ENCODE data around the genes C1orf141 and SERBP1.

GRCh38 chr1:66395669-66395967, 138.3 kb upstream of the SGIP1 start:
- RRBS = no CpG with 5 or more reads among the region's 2 CpGs
CAGE:
- cytosol, long polyA plus RNA = no peak
- long polyA plus RNA = no peak
- nucleus, long polyA plus RNA = no peak

DNA sequence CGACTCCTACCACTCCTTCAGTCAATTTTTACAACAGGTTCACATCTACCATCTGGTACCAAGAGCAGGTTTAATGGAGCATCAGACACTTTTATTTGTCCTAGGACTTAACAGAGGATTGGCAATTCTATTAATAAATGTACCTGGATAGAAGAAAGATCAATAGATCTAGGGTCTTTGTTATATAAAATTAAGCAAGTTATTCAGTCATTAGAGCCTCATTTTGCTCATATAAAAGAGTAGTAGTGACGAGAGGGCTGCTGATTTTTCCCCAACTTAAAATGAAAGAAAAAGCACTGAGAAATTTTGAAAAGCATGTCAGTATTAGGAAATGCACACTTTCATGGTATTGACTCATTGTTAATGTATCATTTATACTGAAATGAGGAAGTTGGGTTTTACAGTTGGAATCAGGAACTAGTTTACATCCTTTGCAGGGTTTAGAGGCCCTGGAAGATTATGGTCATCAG, 95.1 kb upstream of the SGIP1 start:
- RRBS = no CpG with 5 or more reads among the region's 2 CpGs
CAGE:
- cytosol, long polyA plus RNA = no peak
- long polyA plus RNA = no peak
- nucleus, long polyA plus RNA = no peak

DNA sequence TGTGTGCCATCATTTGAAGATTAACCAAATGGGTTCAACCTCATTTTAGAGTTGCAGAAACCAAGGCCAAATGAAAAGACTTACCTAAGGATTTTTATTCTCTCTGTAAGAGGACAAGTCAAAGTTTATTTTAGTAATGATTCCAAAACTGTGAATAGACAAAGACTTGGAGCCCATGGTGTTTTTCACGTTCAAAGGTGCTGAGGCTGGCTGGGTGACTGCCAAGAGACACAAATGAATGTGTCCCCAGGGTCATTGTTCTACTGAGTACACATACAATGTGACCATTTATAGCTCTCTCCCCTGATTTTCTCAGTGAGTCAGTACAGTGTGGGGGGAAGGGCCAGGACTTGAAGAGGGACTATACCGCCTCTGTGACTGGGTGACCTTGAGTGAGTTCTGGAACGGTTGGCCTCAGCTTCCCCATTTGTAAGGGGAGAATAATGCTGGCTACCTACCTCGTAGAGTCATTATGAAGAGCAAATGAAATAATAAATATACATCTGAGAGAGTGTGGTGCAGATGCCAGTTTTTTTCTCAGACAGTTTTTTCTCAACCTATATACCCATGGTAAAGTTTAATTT, 9.5 kb downstream of the SGIP1 start:
- RRBS = no CpG with 5 or more reads among the region's 4 CpGs
CAGE:
- cytosol, long polyA plus RNA = no peak
- long polyA plus RNA = no peak
- nucleus, long polyA plus RNA = no peak

DNA sequence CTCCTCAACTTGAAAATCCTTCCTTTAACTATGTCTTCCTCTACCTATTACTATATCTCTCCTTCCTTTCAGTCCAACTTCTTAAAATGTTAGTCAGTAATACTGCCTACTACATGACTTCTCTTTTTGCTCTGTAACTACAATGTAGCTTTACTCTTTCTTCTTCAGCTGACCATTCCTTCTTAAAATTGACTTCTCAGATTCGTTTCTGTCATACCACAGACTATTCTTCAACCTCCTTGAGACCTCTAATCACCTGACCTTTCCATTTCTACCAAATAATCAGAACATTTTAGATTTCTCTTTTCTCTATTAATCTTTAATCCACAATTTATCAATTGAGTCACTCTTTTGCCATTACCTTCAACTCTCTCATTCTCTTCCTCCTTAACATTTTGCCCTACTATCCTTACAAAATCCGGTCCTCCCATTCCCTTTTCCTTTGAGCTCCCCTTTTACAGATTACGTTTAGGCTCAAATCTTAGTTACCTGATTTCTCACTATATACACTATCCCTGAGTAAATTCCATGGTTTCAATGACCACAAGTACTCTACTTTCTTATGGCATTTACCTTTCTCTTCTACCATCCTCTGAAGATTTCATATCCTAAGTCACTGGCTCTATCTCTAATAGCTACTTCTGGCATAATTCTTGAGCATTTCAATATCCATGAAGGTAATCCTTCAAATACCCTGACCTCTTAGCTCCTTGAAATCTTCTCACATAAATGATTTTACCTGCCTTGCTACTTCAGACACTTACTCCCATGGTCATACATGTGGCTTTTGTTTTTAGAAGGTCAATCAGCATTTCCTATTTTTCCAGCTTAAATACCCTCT, 17.4 kb downstream of the DNAI4 start:
- RRBS = no CpG with 5 or more reads among the region's 3 CpGs
CAGE:
- cytosol, long polyA plus RNA = no peak
- long polyA plus RNA = no peak
- nucleus, long polyA plus RNA = no peak

GRCh38 chr1:66925642-66925875, 769 bp downstream of the MIER1 start:
- RRBS = no CpG with 5 or more reads among the region's 4 CpGs
CAGE:
- cytosol, long polyA plus RNA = no peak
- long polyA plus RNA = no peak
- nucleus, long polyA plus RNA = no peak

DNA sequence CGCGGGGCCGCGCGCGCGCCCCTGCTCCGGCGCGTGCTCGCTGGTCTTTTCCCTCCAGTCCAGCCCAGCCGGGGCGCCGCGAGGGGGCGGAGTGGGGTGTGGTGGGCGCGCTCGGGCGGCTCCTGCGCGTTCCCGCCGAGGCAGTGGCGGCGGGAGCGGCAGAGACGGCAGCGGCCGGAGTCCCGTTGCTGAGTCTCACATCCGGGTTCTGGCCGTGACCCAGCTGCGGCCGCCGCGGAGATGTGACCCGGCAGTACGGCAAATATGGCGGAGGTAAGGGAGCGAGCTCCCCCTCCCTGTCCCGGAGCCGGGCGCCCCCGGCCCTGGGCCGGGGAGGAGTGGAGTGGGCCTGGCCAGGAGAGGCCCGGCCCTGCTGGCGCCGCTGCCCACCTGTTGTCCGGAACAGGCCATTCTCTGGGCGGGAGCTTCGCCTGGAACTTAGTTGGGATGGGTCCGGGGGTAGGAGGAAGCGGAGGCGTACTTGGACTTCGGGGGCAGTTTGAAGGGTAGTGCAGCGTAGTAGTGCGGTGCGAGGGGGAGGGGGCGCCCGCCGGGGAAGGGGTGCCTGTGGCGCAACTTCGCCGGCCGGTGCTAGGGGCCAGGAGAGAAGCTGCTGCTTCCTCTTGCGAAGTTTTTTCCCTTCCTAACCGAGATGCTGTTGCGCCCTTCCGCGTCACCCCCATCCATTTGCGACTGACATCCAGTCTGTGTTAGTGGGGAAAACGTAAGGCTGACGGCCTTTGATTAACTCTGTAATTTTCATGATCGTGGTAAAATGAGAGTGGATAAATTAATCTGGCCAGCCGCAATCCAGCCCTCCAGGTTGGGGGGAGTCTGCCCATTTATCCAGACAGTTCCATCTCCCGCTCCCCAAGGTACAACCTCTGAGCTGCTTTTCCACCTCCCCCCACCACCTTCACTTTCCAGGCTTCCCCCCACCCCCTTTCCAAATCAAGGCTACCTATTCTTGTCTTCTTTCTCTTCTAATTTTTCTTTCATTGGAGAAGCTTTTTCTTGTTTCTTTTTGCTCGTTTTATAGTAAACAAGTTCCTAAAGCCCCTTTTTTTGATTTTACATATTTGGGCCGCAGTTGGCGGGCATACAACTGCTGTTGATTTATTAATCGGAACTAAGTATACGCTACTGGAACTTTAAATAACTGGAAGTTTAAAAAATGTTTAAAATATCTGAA, 5.7 kb downstream of the MIER1 start:
- RRBS = 1% methylated on average over 36 of the region's 82 CpGs
CAGE:
- cytosol, long polyA plus RNA = start-site peak on the plus strand centred at position 135 of the sequence, 35 bp wide, 24 and 42 reads in 2 replicates; start-site peak on the plus strand centred at position 245 of the sequence, 20 bp wide, 33 and 77 reads in 2 replicates
- long polyA plus RNA = start-site peak on the plus strand centred at position 139 of the sequence, 28 bp wide, 27 and 22 reads in 2 replicates; start-site peak on the plus strand centred at position 245 of the sequence, 21 bp wide, 77 and 26 reads in 2 replicates
- nucleus, long polyA plus RNA = start-site peak on the plus strand centred at position 140 of the sequence, 44 bp wide, 23 and 32 reads in 2 replicates

- RRBS = no CpG with 5 or more reads among the region's 1 CpG
CAGE:
- cytosol, long polyA plus RNA = no peak
- long polyA plus RNA = no peak
- nucleus, long polyA plus RNA = no peak
Measured at GRCh38 chr1:66948700-66949076, 23.9 kb downstream of the MIER1 start.

- RRBS = no CpG with 5 or more reads among the region's 21 CpGs
CAGE:
- cytosol, long polyA plus RNA = no peak
- long polyA plus RNA = no peak
- nucleus, long polyA plus RNA = no peak
Measured at GRCh38 chr1:67134810-67135307, at the start of gene C1orf141. C1orf141 (minus strand) TSS chr1:67134970.

DNA sequence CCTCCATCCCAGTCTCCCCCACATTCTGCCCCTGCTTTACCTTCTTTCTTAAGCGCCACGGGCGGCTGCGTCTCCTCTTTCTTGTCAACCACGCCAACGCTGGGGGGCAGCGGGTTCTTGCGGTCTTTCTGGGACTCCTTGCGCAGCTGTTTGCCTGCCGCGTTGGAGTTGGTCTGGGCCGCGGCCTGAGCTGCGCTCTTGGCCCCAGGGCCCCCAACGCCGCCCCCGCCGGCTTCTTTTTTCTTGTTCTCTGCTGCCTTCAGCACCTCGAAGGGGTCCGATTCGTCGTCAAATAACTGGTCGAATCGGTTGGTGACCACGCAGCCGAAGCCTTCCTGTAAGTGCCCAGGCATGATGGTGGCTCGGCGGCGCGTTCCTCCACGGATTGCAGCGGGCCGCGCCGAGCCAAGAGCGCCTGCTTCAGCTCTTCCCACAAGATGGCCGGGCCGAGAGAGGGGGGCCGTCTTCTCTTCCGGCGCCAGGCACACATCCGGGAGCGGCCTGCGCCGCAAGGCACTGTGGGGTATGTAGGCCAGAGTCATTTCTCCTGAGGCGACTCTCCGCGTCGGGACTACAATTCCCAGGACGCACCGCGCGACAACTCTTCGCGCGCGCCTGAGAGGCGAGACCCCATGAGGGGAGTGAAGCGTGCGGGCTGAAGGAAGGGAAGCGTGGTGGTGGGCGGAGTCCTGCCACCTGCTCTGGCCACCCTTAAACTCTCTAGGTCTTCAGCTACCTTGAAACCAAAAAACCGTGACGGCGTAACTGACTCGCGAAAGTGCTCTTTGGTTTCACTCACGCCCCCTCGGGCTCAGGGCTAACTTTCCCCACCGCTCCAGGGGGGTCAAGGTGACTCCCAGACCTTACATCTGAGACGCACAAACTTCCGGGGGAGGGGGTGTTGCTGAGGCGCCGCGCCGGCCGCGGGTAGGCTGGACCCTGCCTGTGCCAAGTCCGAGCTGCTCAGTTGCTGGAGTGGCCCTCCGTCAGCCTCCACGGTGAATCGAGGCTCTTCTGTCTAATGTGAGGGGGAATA, at the start of gene SERBP1:
Gene SERBP1 (minus strand): TSS at position 455 of the 1,036 bp plus-strand sequence.
- RRBS = no CpG with 5 or more reads among the region's 82 CpGs
CAGE:
- cytosol, long polyA plus RNA = start-site peak on the minus strand centred at position 395 of the sequence, 126 bp wide, 1,887 and 2,379 reads in 2 replicates
- long polyA plus RNA = start-site peak on the minus strand centred at position 342 of the sequence, 259 bp wide, 1,977 and 3,798 reads in 2 replicates
- nucleus, long polyA plus RNA = start-site peak on the minus strand centred at position 417 of the sequence, 81 bp wide, 567 and 1,313 reads in 2 replicates

DNA sequence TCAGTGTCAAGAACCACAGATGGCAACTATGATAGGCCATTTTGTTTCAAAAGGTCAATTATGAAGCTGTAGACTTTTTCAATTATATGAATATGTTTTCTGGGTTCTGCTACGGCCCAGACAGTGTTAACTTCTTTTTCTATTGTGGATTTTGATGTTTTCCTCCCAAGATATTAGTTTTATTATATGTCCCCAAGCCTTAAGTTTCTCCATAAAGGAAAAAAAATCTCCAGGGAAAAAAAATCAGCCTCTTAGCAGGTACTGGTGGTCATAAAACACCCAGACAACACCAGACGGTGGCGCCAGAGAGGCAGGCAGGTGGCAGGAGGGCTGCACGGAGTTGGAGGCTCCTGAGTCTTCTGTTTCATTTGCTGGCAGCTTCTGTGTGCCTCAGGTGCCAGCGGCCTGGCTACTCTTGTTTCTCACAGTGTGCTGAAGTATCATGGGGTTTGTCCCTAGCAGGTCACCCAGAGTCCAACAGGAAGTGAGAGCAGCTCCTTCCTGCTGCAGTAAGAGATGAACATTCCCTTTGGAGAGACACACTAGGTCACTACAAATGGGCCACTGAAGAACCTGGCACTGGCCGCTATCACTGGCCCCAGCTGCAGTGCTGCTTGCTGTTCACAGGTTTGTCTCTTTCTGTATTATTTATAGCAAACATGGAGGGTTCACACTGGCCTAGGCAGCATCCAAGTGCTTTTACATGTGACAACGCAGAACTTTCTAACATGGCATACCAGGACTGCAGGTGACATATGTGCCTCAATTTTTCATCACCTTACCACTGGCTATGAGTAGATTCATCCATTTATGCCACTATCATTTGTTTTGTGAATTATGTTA, 123.2 kb upstream of the GADD45A start:
- RRBS = no CpG with 5 or more reads among the region's 7 CpGs
CAGE:
- cytosol, long polyA plus RNA = no peak
- long polyA plus RNA = no peak
- nucleus, long polyA plus RNA = no peak

GRCh38 chr1:67635367-67635950, 49.5 kb upstream of the GADD45A start:
- RRBS = no CpG with 5 or more reads among the region's 15 CpGs
CAGE:
- cytosol, long polyA plus RNA = no peak
- long polyA plus RNA = no peak
- nucleus, long polyA plus RNA = no peak

DNA sequence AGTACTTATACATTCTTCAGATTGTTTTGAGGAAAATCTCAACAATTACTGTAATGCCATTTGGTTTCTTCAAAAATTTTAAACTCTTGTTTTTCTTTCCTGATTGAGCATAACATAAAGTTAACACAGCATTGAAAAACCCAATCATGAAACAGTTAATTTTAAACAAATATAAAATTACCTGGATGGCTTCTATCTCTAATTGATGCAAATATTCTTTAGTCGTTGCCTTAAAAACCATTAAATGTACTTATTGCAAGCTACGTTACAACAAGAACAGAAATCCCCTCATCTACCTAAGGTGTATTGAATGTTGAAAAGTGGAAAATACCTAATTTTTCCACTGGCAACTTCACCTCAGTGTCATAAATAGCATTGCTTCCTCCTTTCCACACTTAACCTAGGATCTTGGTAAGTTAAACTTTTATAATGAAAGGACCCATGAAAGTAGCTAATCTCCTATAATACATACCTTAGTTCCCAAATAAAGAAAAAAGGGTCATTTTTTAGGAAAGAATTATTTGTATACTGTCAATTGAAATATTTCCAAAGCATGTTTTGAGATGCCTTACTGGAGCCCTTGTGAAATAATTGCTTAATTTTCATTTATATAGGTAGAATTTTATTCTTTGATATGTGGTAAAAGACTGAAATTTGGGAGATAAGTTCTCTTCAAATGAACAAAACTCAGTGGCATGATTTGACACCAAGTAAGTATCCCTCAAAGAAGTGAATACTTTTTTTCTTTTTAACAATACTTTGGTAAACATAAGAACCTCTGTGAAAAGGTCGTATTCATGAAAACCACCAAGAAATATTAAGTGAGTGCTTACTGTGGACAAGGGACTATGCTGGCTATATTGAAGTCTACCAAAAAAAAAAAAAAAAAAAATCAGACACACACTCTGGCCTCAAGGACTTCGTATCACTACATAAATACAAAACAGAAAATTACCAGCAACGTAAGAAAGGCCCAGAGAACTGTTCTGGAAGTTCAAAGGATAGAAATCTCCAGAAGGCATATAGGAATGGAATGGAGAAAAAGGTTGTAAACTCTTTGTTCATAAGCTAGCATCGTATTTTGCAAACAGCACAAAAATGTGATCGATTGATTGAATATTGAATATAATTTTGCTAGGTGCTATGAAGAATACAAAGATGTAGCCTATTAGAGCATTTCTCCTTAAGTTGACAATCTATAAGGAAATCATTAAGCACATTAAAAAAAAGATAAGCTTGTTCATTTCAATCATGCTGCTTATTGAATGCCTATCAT, 5.7 kb downstream of the GADD45A start:
- RRBS = no CpG with 5 or more reads among the region's 7 CpGs
CAGE:
- cytosol, long polyA plus RNA = no peak
- long polyA plus RNA = no peak
- nucleus, long polyA plus RNA = no peak

DNA sequence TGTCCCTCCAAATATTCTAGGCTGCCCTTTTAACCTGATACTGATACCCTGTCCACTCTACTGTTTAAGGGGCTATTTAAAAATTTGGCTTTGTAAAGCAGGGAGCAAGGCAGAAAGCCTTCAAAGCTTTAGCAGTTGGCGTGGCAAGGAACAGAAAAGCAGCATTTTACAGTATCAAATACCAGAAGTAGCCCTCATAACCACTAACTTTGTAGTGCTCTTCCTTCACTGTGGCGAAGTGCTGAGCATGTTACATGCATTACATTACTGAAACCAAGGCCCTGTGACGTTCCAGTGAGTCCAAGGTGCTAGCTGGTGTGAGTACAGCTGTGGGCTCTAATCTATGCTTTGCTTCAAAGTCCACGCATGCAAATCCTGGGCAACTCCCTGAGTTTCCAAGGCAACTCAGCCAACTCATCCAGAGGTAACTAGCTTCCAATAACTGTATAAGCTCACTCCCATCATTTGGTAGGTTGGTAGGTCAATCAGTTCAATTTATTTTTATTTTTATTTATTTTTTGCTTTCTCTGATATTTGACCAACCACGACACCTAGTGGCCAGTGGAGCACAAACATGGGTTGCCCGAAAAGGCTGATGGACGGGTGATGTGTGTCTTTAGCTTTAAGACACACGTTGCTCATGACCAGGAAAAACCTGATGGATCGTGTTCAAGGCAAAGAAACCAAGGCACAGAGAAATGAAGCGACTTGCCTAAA, 73.2 kb downstream of the GNG12 start:
- RRBS = no CpG with 5 or more reads among the region's 10 CpGs
CAGE:
- cytosol, long polyA plus RNA = no peak
- long polyA plus RNA = no peak
- nucleus, long polyA plus RNA = no peak

- RRBS = no CpG with 5 or more reads among the region's 37 CpGs
CAGE:
- cytosol, long polyA plus RNA = no peak
- long polyA plus RNA = no peak
- nucleus, long polyA plus RNA = no peak
Measured at GRCh38 chr1:67831748-67832680, 1.3 kb downstream of the GNG12 start.

DNA sequence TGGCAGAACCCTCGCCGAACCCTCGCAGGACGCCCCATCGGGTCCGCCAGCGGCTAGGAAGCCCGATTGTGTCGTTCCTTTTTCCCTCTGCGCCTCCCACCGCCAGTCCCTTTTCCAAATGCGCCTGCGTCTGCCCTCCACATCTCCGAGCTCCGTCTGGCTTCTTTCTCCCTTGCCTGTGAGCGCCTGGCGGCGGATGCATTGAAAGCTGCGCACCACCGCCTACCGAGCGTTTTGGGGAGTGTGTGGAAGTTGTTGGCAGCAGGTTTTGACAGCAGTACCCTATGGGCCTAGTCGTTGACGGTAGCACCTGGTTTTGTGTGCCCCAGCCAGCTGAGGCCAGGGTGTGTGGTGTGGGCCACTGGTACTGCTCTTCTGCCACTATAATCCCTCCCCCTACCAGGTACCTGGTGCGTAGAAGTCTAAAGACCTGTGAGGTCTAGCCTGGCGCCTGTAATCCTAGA, 1.2 kb upstream of the DIRAS3 start:
- RRBS = no CpG with 5 or more reads among the region's 26 CpGs
CAGE:
- cytosol, long polyA plus RNA = no peak
- long polyA plus RNA = no peak
- nucleus, long polyA plus RNA = no peak

GRCh38 chr1:68159467-68160000, 72.8 kb downstream of the WLS start:
- RRBS = no CpG with 5 or more reads among the region's 4 CpGs
CAGE:
- cytosol, long polyA plus RNA = no peak
- long polyA plus RNA = no peak
- nucleus, long polyA plus RNA = no peak

DNA sequence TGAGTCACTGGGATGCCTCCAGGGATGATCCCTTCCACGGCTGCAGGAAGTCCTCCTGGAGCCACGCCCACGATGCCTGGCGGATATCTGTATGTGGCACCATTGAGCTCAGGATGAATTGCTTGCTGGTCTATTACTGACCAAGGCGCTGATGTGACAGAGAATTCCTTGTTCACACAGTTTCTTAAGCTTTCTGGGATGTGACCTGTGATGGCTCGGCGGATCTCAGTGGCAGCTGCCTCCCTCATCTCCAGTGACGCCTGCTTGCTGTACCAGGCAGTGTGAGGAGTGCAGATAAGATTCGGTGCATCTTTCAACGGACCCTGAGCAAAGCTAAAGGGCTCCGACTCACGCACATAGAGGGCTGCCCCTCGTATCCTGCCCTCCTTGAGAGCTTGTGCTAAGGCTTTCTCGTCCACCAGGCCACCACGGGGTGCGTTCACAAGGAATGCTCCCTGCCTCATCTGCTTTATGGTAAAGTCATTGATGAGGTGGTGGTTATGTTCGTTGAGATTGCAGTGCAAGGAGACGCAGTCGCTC, 70.4 kb downstream of the WLS start:
- RRBS = no CpG with 5 or more reads among the region's 19 CpGs
CAGE:
- cytosol, long polyA plus RNA = no peak
- long polyA plus RNA = no peak
- nucleus, long polyA plus RNA = no peak

DNA sequence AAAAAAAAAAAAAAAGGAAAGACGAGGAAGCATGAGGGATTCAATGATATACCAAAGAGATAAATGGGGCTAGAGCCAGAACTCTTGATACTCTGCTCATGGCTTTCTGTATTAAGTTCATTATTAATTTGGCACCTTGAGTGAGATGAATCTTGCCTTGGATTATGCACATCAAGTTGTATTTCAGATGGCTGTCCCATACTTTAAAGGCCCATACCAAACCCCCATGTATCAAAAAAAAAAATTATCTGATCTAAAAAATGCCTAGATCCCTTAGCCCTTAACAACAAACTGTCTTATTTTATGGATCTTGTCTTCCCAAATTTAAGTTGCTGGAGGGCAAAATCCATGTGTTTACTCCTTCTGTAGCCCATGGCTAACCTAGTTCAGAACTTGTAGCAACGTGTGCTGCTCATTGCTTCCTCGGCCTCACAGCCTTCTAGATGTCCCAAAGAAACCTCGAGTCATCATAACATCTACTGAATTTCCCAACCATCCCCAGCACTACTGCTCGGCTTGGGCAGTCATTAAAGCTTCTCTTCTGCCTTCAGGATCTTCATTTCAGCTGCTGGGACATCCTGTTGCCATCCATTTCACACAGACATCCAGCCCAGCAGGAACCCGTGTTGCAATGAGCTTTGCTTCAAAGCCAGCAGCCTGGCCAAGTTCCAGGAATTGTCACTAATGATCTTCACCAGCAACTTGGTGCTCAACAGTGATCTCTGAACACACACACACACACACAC, 18.7 kb downstream of the WLS start:
- RRBS = no CpG with 5 or more reads among the region's 6 CpGs
CAGE:
- cytosol, long polyA plus RNA = no peak
- long polyA plus RNA = no peak
- nucleus, long polyA plus RNA = start-site peak on the minus strand centred at position 254 of the sequence, 52 bp wide, 5 and 5 reads in 2 replicates

- RRBS = no CpG with 5 or more reads among the region's 3 CpGs
CAGE:
- cytosol, long polyA plus RNA = no peak
- long polyA plus RNA = no peak
- nucleus, long polyA plus RNA = no peak
Measured at GRCh38 chr1:70209995-70210299, 4.6 kb upstream of the LRRC40 start.

DNA sequence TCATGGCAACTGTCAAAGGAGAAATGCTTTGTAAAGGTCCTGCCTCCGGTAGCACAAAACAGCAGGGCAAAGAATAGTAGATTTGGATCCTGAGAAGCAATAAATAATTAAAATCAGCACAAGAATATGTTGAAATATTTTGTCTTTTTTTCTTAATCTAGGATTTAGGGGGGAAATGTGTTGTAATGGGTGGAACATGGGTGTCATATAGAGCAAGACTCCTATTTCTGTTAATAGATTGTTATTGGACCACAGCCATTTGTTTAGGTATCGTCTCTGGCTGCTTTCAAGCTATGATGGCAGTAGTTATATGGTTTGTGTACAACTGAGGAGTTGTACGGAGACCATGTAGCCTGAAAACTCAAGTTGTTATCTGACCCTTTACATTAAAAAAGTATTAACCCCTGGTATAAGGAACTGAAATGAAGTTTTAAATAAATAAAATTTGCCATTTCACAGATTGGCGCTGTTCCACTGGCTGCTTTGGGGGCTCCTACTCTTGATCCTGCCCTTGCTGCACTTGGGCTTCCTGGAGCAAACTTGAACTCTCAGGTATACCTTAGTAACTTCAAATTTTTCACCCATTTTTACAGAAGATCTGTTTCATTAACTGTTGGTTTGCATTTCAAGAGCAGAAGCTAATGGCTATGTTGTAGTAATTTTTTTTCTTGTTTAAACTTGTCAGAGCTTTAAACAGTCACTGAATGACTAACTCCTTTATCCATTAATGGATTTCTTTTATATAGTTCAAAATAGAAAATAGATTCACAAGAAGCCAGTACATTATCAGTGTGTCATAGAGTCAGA, 13.3 kb downstream of the SRSF11 start:
- RRBS = no CpG with 5 or more reads among the region's 4 CpGs
CAGE:
- cytosol, long polyA plus RNA = no peak
- long polyA plus RNA = no peak
- nucleus, long polyA plus RNA = no peak

Measured in SK-N-SH (cell line).